SJSA1 (cell line): ENCODE results near the genes KLK3, KLK6, KLK11 and KLK14.

GRCh38 chr19:50717866-50718881, 1.4 kb downstream of the SHANK1 start:
- RAMPAGE, long total RNA, result no peak

GRCh38 chr19:50724225-50724967, 1.2 kb downstream of the CLEC11A start:
- RAMPAGE, long total RNA, result no peak

DNA sequence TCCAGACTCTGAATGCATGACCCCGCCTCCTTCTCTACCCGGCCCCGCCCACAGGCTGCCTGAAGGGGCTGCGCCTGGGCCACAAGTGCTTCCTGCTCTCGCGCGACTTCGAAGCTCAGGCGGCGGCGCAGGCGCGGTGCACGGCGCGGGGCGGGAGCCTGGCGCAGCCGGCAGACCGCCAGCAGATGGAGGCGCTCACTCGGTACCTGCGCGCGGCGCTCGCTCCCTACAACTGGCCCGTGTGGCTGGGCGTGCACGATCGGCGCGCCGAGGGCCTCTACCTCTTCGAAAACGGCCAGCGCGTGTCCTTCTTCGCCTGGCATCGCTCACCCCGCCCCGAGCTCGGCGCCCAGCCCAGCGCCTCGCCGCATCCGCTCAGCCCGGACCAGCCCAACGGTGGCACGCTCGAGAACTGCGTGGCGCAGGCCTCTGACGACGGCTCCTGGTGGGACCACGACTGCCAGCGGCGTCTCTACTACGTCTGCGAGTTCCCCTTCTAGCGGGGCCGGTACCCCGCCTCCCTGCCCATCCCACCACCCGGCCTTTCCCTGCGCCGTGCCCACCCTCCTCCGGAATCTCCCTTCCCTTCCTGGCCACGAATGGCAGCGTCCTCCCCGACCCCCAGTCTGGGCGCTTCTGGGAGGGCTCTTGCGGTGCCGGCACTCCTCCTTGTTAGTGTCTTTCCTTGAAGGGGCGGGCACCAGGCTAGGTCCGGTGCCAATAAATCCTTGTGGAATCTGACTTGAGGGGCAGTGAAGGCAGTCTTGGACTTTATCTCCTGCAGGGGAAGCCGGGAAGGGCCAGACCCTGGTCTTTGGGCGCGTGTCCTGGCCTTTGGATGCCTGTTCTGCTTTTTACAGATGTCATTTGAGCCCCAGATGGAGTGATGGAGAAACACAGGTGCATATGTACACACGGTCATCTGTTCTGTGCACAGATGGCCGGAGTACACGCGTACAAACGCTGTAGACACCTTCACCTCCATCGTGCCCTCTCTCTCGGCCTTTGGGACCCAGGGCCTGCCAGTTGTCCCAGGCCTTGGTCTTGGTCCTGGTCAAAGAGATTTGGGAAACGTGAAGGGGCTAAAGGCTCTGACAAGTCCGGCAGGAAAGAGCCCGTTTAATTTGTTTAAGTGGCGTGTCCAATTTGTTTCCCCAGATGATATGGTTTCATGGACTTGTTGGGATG, 2.2 kb downstream of the CLEC11A start:
- RAMPAGE, long total RNA, result no peak

- RAMPAGE, long total RNA, result no peak
Measured at GRCh38 chr19:50791231-50791745, 1.1 kb downstream of the ACP4 start.

DNA sequence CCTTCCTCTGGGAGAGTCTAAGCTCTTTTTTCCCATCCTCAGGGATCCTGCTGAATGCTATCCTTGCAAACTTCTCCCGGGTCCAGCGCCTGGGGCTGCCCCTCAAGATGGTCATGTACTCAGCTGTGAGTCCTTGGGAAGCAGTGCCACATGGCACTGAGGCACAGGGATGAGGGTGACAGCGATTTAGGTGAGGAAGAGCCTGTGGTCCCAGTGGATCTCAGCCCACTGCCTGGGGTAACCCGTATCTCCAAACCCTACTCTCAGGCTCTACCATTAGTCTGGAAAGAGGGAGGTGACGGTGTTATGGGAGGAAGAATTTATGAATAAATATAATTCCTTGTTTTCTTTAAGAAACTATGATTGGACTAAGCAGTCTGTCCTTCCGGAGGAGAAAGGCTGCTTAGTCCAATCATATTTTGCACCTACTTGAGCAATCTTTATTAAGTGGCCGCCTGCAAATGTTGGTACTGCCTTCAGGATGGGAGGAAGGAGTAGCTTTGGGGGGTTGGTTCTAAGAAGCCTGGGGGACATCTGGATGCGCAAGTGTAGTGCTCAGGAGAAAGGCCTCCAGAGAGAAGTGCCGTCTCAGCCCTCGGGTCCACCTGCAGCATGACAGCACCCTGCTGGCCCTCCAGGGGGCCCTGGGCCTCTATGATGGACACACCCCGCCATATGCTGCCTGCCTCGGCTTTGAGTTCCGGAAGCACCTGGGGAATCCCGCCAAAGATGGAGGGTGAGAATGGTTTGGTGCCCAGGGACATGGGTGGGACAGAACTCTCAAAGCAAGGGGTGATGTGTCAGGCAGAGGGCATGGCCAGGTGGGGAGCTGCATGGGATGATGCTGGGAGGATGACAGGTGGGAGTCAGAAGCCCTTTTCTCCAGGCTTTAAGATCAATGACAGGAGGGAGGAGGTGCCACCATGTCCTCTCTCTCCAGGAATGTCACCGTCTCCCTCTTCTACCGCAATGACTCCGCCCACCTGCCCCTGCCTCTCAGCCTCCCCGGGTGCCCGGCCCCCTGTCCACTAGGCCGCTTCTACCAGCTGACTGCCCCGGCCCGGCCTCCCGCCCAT, 4.0 kb downstream of the ACP4 start:
- RAMPAGE, long total RNA, result no peak

GRCh38 chr19:50854407-50855211, at the start of gene KLK3:
Gene KLK3, plus strand, starts transcription at chr19:50854915.
- RAMPAGE, long total RNA, result no peak

DNA sequence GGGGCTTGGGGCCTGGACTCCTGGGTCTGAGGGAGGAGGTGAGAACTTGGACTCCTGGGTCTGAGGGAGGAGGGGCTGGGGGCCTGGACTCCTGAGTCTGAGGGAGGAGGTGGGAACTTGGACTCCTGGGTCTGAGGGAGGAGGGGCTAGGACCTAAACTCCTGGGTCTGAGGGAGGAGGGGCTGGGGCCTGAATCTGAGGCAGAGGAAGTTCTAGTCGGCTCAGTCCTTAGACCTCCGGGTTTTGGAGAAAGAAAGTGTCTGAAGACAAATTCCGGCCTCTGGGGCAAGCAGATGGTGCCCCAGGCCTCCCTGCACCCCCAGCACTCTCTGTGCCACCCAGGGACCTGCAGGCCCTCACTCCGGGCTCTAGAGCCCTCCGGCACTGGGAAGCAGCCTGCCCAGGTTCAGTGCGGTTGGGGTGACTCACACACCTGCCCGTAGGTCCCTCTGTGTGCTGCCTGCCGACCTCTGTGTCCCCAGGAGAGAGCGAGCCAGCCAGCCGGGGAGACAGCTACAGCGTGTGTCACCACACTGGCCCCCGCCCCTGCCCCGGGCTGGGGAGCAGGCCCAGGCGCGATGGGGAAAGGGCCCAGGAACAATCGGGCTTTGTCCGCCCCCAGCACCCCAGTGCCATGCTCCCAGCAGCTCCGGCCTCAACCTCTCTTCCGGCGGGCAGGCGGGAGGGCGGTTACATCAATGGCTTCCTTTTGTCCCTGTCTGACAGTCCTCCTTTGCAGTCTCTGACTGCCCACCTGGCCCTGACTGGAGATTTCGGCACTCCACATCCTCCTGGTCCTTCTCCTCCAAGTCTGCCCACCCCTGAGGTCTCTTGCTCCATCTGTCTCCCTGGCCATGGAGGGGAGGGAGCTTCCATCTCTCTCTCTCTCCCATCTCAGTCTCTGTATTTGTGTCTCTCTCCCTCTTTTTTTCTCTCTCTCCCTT, at the start of gene KLK6:
Gene KLK6 (minus strand): TSS at position 535 of the 944 bp plus-strand sequence.
- RAMPAGE, long total RNA, result no peak

DNA sequence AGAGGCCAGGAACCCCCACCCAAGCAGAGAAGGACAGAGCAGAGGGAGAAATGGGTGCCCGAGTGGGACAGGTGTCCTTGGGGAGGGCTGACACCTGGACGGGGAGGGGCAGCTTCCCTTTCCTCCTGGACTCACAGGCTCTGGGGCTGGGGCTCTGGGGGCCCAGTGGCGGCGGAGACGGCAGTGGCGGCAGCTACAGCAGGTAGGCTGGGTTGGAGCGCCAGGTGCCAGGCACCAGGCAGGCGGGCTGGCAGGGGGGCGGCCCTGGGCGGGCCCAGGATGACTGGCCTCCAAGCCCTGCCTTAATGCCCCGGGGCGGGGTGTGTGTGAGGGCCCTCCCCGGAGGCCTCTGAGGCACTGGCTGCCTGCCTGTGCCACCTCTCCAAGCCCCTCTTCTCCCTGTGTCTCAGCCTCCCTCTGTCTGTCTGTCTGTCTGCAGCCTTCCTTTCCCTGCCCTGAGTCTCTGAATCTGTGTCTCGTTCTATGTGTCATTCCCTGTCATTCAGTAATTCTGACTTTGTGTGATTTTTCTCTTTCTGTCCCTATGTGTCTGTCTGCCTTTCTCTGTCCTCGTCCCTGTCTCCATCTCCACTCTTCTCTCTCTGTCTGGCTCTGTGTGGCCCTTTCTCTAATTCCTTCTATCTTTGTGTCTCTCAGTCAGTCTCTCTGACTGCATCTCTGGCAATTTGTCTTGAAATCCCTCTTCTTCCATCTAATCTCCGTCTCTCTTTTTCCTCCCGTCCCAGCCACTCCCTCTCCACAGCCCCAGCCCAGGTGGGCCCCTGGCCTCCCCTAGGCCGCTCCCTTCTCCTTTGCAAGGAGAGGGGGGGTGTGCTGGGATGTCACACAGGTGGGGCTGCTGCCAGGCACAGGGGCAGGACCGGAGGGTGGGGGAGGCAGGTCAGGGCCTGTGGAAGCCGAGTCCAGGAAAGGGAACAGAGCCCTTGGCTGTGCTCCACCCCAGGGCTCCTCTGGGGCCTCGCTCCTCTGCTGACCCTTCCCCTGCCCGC, at the start of gene KLK11:
Gene KLK11 (minus strand): TSS at position 214 of the 1,010 bp plus-strand sequence.
- RAMPAGE, long total RNA, result no peak

DNA sequence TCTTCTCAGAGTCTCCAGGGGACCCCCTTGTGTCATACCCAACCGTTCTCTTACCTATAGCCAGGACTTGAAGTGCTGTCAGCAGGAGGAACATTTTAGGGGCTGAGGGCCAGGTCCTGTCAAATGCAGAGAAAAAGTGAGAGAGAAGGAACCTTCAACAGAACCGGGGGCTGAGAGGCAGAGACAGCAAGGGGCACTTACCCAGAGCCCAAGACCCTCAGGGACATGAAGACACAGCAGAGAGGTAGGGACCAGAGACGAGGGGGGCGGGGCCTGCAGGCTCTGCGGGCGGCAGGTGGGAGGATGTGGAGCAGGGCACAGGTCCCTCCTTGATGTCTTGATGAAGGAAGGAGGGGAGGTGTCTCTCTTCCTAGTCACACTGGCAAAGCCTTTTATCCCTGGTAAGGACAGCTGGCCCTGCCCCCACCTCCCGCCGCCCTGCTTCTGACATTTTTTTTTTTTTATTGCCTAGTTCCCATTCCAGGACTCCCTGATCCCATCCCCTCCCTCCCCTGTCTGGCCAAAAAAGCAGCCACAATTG, at the start of gene KLK14:
Gene KLK14 (minus strand): TSS at position 367 of the 541 bp plus-strand sequence.
- RAMPAGE, long total RNA, result no peak

GRCh38 chr19:51363674-51364022, 2.5 kb downstream of the ETFB start:
- RAMPAGE, long total RNA, result no peak

GRCh38 chr19:51601130-51601699, 29.0 kb downstream of the SIGLEC5 start:
- RAMPAGE, long total RNA, result no peak

- RAMPAGE, long total RNA, result no peak
Measured at GRCh38 chr19:51645377-51646024, 1.1 kb downstream of the SIGLEC14 start.

DNA sequence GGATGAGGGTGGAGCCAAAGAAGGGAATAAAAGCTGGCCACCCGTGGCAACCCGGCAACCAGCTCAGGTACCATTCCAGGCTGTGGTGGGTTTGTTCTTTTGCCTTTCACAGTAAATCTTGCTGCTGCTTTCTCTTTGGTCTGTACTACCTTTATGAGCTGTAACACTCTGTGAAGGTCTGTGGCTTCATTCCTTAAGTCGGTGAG, 16.6 kb upstream of the SPACA6 start:
- RAMPAGE, long total RNA, result no peak

DNA sequence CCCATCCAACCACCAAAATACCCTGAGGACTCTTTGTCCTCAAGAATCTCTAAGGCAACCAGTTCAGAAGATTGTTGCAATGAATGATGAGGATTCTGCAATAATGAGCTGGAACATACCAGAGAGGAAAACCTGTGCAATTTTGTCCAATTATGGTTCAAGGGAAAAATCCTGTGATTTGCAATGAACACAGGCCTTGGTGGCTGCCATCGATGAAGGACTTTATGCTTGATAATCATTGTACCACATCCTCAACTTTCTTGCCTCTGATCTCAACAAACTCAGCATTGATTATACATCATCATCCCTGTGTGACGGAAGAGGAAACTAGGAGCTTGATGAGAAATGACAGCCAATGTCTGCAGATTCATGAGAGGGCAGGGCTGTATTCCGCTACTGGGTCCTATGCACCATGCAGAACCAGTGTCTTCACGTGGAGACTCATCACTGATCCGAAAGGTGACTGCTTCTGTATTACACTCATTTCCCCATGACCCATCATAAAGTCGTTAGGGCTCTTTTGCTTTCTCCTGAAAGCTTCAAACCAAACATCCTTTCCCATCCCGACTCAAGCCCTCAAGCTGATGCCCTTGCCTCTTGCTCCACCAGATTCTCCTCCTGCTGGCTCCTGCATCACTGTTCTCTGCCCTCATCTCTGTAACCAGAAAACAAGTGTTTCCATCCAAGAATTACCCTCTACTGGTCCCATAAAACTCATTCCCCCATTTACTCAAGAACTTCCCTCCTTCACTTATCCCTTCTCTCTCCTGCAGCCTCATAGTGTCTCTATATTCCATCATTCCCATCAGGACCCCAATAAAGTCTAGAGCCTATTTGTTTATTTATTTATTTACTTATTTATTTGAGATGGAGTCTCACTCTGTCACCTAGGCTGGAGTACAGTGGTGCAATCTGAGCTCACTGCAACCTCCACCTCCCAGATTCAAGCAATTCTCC, 863 bp downstream of the FPR1 start:
- RAMPAGE, long total RNA, result no peak

GRCh38 chr19:52234431-52235233, 34.8 kb upstream of the ZNF766 start:
- RAMPAGE, long total RNA, result no peak

DNA sequence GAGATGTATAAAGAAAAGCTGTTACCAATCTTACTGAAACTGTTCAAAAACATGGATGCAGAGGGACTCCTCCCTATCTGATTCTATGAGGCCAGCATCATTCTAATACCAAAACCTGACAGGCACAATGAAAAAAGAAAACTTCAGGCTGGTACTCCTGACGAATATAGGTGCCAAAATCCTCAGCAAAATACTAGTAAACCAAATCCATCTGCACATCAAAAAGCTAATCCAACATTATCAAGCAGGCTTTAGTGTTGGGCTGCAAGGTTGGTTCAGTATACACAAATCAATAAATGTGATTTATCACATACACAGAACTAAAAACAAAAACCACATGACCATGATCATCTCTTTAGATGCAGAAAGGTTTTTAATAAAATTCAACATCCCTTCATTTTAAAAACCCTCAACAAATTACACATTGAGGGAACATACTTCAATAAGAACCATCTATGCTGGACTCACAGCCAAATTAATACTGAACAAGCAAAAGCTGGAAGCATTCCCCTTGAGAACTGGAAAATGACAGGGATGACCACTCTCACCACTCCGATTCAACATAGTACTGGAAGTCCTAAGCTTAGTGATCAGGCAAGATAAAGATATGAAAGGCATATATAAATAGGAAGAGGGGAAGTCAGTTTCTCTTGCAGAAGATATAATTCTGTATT, 12.5 kb upstream of the ZNF610 start:
- RAMPAGE, long total RNA, result no peak

DNA sequence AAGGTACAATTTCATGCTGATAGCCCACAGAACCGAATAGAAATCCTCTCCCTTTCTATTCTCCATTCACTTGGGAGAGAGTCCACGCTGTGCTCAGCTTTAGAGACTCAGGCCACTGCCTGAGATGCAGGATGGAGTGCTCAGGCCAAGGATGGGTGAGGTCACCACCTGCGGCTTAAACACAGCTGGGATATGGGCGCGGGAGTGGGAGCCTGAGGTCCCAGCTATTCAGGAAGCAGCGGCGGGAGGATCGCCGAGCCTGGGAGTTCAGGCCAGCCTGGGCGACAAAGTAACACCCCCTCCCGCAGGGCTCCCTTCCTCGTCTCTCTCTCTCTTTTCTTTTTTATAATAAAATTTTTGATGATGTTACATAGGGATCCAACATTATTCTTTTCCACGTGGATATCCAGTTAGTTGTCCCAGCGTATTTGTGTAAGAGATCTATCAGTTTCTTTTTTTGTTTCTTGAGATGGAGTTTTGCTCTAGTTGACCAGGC, 51.6 kb downstream of the ENSG00000269825 start:
- RAMPAGE, long total RNA, result no peak

GRCh38 chr19:52643866-52644593, 46.3 kb downstream of the ENSG00000269825 start:
- RAMPAGE, long total RNA, result no peak

DNA sequence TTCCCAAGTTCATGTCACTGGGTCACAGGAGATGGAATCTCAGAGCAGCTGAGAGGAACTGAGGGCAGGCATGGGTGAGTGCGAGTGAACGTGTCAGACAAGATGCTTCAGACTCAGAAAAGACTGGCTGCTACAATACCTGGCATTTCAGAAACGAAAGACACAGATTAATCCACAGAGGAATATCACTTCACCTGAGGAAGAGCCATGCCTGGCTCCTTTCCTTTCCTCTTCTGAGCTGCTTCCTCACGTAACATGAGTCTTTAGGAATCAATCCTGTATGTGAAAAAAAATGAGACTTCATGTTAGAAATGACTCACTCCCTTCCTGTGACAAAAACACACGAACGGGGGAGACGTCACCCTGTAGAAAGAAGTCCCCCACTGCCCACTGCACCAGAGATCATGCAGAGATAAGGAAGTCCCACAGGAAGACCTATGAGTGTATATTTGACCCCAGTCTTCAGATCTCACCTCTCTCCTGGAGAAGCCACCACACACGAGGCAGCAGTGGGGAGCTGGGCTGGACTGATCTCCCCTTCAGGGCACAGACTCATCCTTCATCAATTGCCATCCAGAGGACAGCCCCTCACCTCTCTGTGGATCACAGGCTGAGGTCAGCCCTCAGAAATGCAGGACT, 19.1 kb downstream of the ZNF611 start:
- RAMPAGE, long total RNA, result no peak

DNA sequence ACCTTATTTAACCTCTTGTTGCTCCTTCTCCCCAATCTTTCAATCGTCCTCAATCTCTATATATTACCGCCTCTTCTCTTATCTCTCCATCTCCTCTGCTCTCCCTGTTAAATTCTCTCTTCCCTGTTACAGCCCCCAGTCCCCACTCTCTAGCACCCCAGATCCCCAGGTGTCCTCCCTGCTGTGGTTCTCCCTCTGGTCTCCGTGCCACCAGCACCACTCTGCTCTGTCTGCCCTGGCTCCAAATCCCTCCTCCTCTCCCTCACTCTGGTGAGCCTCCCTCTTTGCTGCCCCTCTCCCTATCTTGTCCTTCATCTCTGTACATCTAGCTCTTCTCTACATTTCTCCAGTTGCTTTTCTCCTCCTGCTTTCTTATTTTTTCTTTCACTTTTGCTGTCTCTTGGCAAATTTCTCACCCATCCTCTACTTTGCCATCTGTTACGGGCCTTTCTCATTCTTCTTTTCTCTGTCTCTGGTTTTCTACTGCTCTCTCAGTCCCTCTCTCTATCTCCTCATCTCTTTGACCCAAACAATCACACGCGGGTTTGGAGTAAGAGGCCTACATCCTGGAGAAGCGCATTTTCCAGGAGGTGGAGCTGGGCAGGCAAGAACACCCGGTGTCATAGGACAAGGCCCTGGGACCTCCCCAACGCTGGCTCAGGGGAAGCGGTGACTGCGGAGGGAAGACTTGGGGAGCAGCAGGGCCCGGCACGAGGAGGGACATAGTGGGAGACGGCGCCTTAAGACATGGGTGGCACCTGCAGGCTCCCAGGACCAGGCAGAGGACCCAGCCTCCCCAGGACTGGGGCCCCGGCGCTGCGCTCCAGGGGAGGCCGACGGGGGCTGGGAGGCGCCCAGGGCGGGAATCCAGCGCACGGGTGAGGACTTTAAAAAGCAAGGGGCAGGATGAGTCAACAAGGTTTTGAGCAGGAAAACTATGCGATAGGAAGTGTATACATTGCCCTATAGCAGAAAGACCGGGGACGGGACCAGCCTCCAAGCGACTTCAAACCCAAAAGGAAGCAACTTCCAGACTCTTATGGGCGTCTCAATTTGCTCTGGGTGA, 10.0 kb downstream of the ZNF611 start:
- RAMPAGE, long total RNA, result no peak